B cell (primary cell): ENCODE measurements around the genes ERCC2, MEIOSIN and DMWD.

DNA sequence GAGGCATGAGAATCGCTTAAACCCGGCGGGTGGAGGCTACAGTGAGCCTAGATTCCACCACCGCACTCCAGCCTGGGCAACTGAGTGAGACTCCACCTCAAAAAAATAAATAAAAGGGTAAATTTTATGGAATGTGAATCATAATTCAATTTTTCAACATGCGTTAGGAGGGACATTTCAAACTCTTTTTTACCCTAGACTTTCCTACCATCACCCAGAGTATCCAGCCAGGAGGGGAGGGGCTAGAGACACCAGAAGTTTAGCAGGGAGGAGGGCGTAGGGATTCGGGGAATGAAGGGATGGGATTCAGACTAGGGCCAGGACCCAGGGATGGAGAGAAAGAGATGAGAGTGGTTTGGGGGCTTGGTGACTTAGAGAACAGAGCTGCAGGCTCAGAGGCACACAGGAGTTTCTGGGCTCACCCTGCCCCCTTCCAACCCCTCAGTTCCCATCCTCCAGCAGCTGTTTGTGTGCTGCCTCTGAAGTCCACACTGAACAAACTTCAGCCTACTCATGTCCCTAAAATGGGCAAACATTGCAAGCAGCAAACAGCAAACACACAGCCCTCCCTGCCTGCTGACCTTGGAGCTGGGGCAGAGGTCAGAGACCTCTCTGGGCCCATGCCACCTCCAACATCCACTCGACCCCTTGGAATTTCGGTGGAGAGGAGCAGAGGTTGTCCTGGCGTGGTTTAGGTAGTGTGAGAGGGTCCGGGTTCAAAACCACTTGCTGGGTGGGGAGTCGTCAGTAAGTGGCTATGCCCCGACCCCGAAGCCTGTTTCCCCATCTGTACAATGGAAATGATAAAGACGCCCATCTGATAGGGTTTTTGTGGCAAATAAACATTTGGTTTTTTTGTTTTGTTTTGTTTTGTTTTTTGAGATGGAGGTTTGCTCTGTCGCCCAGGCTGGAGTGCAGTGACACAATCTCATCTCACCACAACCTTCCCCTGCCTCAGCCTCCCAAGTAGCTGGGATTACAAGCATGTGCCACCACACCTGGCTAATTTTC is 9.8 kb downstream of the APOC1 start:
- PRO-cap: no peak
- CAGE, long polyA plus RNA: no peak

DNA sequence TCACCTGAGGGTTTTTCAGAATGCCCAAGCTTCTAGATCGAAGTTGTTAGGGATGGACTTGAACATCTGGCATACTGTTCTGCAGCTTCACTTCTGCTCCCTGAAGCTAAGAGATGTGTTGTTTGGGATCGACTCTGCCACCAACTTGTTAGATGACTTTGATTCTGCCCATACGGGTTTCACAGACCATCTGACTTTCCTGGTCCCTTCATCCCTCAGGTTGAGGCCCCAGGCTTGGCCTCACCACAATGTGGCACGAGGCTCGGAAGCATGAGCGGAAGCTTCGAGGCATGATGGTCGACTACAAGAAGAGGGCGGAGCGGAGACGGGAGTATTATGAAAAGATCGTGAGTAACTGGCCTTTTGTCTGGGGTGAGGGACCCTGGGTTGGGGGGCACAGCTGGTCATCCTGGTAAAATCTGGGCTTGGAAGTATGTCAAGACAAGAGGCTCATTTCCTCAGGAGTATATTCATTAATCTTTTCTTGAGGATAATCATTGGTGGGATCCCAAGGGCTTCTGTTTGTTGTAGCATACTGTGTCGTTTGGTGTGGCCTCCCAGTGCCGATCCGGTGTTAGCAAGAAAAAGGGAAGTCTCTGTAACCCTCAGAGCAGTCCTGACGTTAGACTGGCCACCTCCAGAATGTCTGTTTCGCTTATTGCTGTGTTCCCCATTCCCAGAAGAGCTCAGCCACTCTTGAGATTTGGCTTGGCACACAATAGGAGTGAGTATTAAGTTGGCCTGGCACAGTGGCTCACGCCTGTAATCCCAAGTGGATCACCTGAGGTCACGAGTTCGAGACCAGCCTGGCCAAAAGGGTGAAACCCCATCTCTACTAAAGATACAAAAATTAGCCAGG is 1.3 kb downstream of the CLASRP start:
- PRO-cap: no peak
- CAGE, long polyA plus RNA: no peak

DNA sequence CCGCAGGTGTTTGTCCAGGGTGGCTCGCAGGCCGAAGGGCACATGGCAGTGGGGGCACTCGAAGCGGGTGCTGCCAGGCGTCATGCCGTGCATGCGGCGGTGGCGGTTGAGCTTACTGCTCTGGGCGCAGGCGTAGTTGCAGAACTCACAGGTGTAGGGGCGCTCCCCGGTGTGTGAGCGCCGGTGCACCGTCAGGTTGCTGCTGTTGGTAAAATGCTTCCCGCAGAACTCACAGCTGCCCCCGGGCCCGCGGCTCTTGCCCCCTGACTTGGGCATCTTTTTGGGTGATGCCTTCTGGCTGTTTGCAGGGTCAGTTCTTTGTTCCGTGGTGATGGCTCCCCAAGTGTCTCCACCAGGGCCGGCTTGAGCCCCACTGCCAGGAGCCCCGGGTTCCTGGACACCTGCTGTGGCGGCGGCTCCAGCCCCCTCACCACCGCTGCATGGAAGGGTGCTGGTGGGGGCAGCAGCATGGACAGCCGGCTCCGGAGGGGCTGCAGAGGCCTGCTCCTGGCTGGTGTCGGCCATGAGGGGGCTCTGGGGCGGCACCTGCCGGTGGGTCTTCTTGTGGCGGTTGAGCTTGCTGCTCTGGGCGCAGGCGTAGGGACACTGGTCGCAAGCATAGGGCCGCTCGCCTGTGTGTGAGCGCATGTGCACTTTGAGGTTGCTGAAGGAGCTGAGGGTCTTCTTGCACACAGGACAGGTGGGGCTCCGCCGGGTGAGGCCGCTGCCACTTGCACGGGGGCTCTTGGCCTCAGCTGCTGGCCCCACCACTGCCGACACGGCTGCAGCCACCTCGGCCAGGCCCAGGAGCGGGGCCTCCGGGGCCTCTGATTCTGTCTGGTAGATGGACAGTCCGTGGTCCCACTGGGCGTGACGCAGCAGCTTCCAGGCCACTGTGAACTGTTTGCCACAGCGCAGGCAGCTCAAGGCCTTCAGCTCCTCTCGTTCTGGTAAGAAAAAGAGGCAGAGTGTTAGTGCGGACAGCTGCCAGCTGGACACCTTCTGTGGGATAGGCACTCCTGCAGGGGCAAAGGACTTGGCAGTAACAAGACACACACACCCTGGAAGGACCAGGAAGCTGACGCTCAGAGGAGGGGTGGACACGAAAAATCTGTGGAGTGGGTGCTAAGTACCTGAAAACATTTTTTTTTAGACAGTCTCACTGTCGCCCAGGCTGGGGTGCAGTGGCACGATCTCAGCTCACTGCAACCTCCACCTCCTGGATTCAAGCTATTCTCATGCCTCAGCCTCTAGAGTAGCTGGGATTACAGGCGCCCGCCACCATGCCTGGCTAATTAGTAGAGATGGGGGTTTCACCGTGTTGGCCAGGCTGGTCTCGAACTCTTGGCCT is 4.2 kb downstream of the ZNF296 start:
- PRO-cap: no peak
- CAGE, long polyA plus RNA: no peak

DNA sequence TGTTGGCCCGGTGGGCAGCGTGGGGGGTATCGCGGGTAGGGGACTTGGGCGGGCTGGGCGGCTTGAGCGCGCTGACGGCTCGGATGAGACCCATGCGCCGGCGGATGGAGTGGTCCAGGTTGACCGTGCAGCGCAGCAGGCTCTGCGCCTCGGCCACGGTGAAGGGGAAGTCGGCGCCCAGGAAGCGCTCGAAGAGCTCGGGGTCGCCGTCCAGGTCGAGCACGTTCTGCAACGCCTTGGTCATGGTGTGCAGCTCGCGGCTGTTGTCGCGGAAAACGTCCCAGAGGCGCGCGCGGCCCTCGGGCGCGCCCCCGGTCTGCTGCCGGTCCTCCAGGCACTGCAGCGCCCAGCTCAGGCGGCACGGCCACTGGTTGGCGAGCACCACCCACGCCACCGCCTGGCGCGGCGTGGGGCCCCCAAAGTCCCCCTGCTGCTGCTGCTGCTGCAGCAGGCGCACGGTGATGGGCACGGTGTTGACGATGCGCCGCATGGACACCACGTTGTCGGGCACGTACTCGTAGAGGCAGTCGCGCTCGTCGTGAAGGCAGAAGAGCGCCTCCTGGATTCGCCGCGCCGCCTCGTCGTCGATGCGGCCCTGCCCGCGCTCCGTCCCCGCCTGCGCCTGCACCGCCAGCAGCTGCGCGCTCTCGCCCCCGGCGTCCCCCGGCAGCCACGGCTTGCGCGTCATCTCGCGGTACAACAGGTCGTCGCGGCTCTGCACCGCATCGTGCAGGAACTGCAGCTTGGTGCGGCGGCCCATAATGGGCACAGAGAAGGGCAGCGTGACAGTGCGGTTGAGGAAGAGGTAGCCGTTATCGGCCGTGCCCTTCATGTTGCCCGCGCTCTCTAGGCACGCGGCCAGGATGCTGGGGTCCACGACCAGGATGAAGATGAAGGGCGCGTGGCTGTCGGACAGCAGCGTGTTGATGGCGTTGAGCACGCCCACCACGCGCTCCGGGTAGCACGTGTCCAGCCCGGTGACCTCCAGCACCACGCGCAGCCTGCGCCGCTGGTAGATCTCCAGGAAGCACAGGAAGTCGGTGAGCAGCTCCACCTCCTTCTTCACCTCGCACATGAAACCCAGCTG is 8.4 kb downstream of the NKPD1 start:
- PRO-cap: no peak
- CAGE, long polyA plus RNA: no peak

DNA sequence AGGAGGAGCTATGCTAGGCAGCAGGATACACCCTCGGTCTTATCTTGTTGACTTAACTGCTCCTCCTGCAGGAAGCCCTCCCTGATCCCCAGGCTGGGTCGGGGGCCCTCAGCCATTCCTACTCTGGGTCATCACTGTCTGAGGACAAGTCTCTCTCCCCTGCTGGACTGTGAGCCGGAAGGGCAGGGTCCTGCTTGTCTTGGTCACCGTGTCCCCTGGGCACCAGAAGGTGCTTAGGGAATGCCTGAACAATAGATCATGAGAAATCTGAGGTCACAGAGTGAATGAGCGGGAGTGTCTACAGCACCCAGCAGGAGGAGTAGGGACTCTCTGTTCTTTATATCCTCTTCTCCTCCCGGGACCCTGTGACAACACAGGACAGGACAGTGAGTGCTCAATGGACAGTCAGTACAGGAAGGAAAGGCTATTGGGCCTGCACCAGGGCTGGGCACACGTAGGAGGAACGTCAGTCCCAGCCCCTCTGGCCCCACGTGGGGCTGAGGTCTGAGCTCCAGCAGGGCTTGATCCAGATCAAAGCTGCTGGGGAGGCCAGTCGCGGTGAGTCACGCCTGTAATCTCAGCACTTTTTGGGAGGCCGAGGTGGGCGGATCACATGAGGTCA is 6.5 kb downstream of the NKPD1 start:
- PRO-cap: no peak
- CAGE, long polyA plus RNA: no peak

DNA sequence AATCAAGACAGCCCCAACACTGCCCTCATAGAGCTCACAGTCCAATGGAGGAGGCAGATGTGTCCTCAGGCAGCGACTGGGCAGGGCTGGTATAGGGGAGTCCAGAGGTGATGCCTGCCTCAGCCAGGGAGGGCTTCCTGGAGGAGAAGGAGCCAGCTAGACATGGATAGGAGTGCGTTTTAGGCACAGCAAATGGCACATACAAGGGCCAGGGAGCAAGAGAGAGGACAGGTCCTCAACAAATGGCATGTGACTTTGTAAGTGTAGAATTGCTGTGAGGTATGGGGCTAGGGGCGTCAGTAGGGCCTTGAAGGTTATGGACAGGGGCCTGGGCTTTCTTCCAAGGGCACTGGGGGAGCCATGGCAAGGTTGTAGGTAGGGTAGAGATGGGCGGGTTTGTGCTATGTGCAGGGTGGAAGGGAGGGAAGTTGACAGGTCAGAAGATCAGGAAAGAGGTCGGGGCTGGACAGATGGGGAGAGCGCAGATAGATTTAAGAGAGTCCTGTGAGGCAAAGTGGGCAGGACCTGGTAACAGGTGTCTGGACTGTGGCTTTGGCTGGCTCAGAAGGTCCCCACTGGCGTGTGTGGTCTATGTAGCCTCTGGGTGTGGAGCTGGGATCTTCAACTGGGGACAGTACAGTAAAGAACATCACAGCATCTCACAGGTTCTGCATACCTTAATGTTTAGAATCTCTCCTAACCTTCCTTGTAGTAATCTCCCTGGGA is 17.9 kb downstream of the CKM start:
- PRO-cap: no peak
- CAGE, long polyA plus RNA: no peak

- PRO-cap: bidirectional peak, plus-strand start at chr19:45370782, minus-strand start at chr19:45370557
- CAGE, long polyA plus RNA: no peak
These were observed at the start of gene ERCC2 for GRCh38 chr19:45369952-45371185. Gene ERCC2, minus strand, starts transcription at chr19:45370573.

DNA sequence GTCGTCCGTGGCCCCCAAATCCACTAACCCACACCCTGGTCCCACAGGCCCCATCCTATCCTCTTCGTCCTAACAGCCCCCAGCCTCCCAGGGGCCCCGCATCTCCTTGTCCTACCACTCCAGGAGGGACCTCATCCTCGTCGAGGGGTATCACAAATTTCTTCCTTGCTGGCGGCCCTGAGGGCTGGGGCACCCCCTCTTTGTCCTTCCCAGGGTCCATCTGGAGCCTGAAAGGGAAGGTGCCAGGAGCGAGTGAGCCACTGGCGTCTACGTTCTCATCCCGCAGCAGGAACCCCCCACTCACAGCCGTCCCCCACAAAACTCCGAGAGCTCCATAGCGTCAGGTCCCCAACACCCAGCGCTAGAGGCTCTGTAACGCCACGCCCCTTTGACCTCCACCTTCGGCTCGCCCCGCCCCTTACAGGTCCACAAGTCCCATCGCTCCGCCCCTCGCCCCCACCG is 531 bp downstream of the ERCC1 start:
- PRO-cap: no peak
- CAGE, long polyA plus RNA: no peak

GRCh38 chr19:45443231-45443898 is 19.6 kb upstream of the ERCC1 start:
- PRO-cap: bidirectional peak, plus-strand start at chr19:45443617, minus-strand start at chr19:45443473; bidirectional peak, plus-strand start at chr19:45443846, minus-strand start at chr19:45443837
- CAGE, long polyA plus RNA: no peak

GRCh38 chr19:45468754-45469369 is 1.1 kb downstream of the FOSB start:
- PRO-cap: bidirectional peak, plus-strand start at chr19:45469470, minus-strand start at chr19:45469321
- CAGE, long polyA plus RNA: start-site peak on the plus strand at chr19:45468946-45468960, 53 and 375 reads in 2 replicates

GRCh38 chr19:45712052-45712866 is 18.4 kb downstream of the FBXO46 start:
- PRO-cap: no peak
- CAGE, long polyA plus RNA: no peak

DNA sequence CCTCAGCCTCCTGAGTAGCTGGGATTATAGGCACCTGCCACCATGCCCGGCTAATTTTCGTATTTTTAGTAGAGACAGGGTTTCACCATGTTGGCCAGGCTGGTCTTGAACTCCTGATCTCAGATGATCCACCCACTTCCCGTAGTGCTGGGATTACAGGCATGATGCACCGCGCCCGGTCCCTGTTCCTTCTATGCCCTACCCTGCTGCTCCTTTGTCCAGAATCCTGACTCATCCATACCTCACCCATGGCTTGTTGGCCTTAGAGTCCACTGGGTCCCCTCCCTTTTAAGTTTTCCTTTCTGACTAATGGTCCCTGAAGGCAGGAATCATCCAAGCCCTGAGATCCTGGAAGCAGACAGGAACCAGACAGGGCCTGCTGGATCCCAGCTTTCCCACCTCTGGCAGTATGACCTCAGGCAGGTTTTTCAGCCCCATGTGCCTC is 8.7 kb downstream of the FBXO46 start:
- PRO-cap: no peak
- CAGE, long polyA plus RNA: no peak

- PRO-cap: no peak
- CAGE, long polyA plus RNA: no peak
These were observed at the start of gene MEIOSIN for GRCh38 chr19:45733241-45733691. Gene MEIOSIN, plus strand, starts transcription at chr19:45733439.

- PRO-cap: no peak
- CAGE, long polyA plus RNA: no peak
These were observed 2.1 kb downstream of the SIX5 start for GRCh38 chr19:45766732-45767571.

- PRO-cap: no peak
- CAGE, long polyA plus RNA: no peak
These were observed 3.4 kb upstream of the SIX5 start for GRCh38 chr19:45772093-45773179.

- PRO-cap: bidirectional peak, plus-strand start at chr19:45792378, minus-strand start at chr19:45792335; bidirectional peak, plus-strand start at chr19:45793136, minus-strand start at chr19:45792791
- CAGE, long polyA plus RNA: no peak
These were observed at the start of gene DMWD for GRCh38 chr19:45791987-45793012. Gene DMWD, minus strand, starts transcription at chr19:45792845.

DNA sequence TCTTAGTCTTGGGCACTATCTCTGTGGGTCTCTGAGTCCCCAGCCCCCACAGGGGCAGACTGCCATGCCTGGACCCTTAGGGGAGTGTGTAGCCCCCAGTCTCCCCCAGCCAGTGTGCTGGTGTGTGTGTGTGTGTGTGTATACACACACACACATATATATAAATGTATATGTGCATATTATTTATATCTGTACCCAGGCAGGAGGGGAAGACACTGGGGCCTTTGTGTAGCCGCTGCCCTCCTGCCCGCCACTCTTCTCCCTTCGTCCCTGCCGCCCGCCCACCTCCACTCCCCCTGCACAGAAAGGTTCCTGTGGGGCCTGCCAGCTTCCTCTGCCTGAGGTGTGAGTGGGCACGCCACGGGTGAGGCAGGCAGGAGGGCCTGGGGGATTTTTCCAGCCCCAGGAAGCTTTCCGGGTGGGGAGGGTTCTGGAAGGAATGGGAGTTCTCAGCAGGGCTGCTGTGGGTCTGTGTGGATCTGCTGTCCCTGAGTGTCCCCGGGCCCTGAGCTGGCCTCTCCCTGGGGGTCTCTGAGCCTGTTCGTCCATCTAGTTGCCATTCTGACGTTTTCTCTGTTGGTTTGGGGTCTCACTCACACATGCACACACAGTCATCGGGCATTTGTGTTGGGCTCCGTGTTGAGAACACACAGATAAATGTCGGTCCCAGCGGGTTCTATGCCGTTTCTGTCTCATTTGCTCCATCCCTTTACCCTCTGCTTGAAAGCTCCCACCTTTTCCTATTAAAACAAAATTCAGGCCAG is 6.8 kb downstream of the IRF2BP1 start:
- PRO-cap: no peak
- CAGE, long polyA plus RNA: no peak

DNA sequence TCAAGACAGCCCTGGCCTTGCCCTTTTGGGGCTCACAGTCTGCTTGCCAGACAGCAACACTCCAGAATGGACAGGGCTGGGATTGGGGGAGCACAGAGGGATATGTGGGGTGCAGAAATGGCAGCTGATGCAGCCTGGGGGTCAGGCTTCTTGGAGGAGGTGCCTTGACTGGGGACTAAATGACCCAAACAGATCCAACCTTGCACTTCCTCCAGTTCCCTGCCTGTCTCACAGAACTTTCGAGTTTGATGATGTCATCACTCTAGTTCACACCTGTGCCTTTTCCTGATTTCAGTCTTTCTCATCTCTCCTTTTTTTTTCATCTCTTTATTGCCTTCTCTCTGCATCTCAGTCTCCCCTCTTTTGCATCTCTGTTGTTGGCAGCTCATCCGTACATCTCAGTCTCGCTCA is 4.6 kb downstream of the IRF2BP1 start:
- PRO-cap: no peak
- CAGE, long polyA plus RNA: no peak

- PRO-cap: no peak
- CAGE, long polyA plus RNA: no peak
These were observed 4.0 kb downstream of the IRF2BP1 start for GRCh38 chr19:45881743-45882487.

GRCh38 chr19:45971123-45971859 is 2.4 kb downstream of the NOVA2 start:
- PRO-cap: no peak
- CAGE, long polyA plus RNA: no peak